Psoas muscle (tissue), 2 donors: ENCODE results near the gene IMPG2.

DNA sequence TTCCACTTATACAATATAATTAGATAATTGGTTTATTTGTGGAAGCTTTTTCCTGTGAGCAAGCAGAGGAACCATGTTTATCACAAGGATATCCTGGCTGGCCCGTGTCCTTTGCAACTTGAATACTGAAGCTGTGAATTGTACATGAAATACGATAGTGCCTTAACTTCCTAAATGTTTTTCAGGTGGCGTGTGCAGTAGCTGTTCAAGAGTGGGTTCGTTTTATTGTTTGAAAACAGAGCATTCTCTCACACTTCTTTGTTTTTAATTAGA lies 2.7 kb downstream of the ST3GAL6 start:
- PRO-cap, 2 experiments, result no peak in any of the 2 experiments

DNA sequence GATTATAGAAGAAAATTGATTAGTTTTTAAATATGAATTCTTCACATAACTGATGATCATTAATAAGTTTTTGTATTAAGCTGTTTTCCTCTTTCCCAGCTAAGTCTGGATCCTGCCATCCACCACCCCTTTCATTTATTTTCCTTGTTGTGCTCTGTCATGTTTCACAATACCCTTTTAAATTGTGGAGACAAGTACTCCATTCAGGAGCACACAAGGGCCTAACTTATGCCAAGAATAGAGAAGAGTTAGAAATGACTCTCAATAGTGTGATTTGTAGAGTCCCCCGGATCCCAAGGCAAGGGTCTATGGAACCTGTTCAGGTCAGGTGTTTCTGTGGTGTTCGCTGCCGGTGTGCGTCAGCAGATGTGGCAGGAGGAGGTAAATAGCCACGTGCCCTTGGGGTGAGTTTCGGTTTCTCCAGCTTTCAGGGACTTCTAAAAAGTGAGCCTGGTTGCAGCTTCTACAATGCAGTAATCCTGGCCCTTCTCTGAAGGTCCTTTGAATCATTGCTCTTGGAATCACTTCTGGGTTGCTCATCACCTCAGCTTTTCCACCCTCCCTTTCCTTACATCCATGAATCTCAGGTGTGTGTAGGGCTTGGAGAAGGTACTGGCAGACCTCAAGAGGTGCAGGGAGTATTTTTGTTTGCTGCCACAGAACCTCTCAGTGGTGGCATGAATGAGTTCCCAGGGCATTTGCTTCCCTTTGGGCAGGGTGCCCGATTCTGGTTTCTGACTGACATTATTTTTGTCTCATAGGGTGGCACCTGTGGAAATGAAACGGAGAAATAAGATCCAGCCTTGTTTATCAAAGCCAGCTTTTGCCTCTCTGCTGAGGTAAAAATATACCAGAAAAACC lies 7.2 kb downstream of the ST3GAL6 start:
- PRO-cap, 2 experiments, result no peak in any of the 2 experiments

GRCh38 chr3:98777212-98777644 lies 14.1 kb downstream of the ST3GAL6 start:
- PRO-cap, 2 experiments, result no peak in any of the 2 experiments

- PRO-cap, 2 experiments, result no peak in any of the 2 experiments
These were observed 43.7 kb downstream of the ST3GAL6 start for GRCh38 chr3:98806601-98807532.

DNA sequence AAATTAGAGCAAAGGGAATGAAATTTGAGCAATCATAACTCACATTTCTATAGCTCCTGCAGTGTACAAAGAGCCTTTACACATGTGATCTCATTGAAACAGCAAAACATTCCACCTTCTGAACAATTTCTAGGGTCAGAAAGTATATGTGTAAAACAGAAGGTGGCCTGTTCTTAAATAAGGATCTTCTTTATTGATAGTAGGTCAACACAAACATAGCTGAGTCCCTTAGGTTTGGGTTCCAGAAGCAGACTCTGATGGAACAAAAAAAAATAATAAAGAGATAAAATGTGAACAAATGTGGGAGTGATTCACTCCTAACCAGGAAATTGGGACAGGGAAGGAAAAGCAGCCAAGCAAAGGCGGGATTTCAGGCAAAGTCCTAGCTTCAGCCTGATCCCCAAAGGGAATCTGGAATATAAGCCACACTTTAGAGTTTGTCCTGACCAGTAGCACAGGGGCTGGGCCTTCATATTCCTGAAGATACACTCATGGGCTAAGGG lies 135.2 kb upstream of the COL8A1 start:
- PRO-cap, 2 experiments, result no peak in any of the 2 experiments

GRCh38 chr3:99651488-99652053 lies 13.2 kb downstream of the COL8A1 start:
- PRO-cap, 2 experiments, result no peak in any of the 2 experiments

DNA sequence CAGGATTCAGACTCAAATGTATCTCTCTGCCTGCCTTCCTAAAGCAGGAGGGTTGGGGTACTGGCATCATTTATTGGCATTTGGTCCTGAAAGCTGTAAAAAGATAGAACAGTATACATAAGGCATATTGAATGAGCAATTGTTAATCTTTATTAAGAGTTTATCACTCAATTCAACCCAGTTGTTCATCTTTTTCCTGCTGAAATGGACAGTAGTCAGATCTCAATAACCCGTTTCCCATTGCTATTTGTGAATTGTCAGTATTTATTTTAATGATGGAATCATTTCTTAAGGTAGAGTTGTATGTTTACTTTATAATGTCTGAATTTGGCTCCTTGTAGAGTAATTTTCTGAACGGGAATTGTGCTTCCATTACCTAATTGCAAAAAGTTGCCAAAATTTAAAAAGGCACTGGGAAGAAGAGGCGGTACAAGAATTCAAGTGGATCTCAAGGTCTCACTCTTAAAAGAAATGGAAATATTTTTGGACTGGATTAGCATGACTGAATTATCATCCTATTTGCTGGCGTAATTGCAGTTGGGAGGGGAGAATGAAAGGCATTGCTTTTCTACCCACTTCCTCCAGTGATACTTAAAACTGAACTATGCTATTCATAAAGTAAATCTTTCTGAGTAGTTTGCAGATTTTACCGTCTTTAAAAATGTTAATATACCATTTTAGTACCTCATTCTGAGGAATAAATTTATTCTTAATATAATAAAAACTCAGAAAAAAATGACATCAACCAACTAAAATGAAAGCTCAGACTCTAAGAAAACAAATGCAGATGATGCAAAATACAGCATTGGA lies 46.2 kb downstream of the COL8A1 start:
- PRO-cap, 2 experiments, result no peak in any of the 2 experiments

DNA sequence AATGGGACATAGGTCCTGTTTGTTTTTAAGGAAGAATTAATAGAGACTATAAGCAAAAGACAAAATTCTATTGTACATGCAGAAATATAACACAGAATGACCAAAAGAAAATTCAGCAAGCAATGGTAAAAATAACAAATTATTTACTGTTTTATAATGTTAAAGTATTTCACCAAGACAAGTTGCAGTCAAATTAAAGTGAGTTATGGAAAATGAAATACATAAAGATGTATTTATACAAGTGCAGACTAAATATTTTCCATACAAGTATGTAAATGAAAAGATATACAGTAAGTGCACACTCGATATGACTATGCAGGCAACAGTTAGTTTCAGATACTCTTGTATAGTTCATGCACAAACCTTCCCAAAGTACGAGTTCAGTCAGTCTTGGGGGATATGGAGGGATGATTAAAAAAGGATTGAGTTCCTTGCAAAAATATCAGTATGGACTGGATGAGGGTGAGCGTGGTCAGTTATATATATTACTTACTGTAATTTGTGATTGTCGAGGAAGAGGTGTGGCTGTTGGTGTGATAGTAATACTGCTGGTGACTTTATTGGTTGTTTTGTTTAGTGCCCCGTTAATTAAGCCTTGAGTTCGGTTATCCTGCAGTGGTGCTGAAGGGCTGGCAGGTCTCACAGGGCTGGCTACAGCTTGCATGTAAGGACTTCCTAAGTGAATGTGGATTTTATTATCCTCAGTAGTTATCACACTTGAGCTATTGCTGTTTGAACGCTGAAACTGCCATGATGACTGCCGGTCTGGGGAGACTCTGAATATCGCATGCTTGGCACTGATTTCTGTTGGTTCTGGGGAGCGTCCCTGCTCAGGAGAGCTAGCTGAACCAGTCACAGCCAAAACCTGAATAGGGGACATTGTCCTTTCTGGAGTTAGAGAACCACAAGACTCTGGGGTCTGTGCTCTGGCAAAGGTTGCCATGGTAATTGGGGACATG lies 30.4 kb downstream of the CMSS1 start:
- PRO-cap, 2 experiments, result no peak in any of the 2 experiments

GRCh38 chr3:99849579-99850376 lies 32.1 kb downstream of the CMSS1 start:
- PRO-cap, 2 experiments, result no peak in any of the 2 experiments

DNA sequence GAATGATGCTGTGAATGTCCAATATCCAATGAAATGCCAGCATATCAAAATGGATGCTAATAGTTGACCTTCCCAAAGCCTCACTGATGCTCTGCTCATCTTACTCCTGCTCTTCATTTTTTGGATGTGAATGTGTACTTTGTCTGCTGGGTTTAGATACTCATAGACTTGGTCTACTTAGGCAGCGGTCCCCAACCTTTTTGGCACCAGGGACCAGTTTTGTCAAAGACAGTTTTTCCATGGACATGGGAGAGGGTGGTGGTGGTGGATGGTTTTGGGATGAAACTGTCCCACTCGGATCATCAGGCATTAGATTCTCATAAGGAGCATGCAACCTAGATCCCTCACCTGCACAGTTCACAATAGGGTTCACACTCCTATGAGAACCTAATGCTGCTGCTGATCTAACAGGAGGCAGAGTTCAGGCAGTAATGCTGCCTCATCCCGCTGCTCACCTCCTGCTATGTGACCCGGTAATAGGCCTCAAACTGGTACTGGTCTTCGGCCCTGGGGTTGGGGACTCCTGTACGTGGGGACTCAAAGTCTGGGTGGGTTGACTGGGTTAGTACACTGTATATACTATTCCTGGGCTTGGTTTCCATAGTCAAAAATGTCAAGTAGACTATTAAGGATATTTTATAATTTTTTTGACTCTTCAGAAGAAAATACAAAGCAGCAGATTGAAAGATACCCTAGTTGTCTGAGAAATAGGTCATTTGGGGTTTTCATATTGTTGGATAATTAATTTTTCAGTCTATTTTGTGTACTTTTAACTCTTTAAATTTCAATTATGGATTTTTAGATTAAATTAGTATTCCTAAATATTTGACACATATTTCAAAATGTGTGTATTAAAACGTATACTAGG lies 45.4 kb downstream of the CMSS1 start:
- PRO-cap, 2 experiments, result no peak in any of the 2 experiments

- PRO-cap, 2 experiments, result no peak in any of the 2 experiments
These were observed 57.9 kb downstream of the CMSS1 start for GRCh38 chr3:99875544-99875939.

DNA sequence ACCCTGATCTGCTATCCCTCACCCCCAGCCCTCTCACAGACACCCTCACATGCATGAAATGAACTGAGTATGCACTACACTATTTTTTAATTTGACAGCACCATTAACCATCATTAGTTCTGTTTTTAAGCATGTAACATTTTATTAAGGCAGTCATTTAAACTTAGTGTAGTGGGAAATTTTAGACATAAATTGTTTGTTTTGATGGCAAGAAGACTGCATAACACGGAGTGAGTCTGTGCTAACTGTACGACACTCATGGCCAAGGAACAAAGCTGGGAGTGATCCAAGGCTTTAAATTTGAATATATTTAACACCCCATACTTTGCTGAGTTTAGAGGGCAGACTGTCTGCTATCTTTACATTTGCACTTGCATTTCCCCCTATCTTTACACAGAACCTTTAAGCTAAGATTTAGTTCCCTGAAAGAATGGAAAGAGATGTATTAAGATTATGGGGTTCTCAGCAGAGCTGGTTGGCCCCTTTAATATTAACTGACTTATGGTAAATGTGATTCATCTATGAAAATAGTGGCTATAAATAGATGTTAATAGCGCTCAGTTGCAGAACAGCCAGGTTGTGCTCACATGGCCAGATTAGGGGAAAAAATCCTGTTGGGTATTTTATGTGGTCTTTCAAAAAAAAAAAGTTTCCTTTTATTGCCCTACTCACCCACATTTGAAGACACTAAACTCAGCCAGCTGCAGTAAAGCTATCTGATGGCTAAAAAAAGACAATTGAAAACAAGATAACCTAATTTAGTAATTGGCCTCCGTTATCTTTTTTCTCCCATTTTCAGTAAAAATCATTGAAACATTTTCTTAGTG lies 120.7 kb downstream of the CMSS1 start:
- PRO-cap, 2 experiments, result no peak in any of the 2 experiments

DNA sequence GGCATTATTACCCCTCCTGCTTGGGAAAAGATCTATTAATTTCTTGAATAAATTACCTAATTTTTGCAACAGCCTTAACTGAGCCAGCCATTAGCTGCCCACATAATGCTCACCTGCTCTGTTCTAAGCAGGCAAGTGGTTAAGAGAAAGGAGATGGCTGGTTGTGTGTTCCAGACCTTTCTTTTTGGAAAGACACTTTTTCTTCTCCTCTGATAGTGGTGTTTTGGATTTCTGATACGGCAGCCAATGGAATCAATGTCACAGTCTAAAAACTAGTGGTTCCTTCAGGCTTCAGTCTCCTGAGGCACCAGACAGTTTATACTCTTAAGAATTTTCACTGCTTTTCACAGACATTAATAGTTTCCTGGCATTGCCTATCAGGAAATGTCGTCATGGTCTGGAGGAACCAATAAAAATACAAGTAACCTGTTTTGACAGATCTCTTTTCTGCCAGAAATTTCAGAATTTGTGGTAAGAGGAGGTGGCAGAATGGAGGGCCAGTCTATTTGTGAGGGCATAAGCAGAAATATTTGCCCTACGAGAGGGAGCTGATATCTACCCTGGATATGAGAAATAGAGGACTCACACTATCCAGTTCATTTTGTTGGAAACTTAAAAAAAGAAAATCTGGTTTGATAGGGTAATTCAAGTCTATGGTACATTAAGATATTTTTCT lies 44.9 kb downstream of the FILIP1L start:
- PRO-cap, 2 experiments, result peak in 1 of 2 experiments; most common minus-strand start position 320 of the sequence (in 1)

DNA sequence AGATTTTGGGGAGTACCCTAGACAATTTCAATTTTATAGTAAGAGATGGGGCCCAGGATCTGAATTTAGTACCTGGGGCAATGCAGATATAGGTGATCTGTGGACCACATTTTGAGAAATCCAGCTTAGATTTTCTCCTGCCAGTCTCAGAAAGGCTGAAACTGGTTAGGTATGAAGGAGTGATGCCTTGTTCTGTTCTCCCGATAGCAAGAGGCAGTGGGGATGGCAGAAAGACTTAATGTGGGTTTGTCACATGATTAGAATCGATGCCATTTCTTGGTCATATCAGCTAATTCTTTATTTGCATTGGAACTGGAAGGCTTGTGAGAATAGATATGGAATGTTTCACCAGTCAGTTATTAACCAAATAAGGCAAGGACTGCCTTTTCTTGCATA lies 33.9 kb downstream of the FILIP1L start:
- PRO-cap, 2 experiments, result no peak in any of the 2 experiments

- PRO-cap, 2 experiments, result no peak in any of the 2 experiments
These were observed 34.1 kb upstream of the TBC1D23 start for GRCh38 chr3:100226530-100227155.

DNA sequence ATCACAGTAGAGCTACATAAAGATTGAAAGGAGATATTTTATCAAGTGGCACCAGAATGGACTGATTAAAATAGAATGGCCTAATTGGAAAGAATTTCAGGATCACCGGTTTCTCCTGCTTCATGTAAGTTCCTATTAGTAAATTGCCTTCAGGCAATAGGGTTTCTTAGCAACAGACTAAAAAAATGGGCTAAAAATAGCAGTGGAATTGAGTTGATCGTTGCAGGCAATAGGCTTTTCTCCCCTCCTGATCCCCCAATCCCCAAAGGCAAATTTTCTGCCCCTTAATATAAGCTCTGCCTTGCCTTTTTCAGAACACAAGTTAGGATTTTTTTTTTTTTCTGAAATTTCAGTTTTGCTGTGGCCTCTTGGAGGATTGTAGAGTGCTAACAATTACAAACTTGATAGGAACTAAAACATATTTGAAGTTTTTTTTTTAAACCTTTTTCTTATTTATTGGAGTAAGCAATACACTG lies 1.0 kb downstream of the LNP1 start:
- PRO-cap, 2 experiments, result no peak in any of the 2 experiments

DNA sequence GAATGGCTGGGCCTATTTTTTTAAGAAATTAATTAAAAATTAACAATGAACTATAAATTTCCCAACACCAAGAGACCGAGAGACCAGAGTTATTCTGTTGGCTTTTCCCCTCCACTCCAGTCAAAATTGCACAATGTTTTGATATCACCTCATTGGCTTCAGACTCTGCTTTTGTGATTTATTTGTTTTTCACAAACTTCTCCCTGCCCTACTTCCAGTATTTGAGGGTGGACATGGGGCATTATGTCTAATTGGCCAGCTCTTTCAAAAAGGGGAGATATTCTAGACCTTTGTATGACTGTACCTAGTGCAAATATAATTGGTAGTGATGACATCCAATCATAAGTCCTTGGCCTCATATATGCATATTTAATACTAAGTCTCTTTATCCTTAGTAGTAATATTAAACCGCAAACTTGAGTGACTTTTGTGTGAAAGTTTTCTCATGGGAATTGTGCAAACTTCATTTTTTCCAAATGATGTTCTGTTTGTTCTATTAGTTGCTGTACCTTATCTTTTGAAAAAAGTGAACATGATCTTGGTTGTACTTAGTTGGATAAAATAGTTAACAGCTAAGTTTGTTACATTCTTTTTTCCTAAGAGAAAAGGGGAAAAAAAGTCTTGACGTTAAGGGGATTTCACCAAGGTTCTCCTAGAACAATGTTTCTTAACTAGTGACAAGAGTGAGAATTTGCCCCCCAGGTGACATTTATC lies 43.1 kb downstream of the TMEM45A start:
- PRO-cap, 2 experiments, result no peak in any of the 2 experiments

DNA sequence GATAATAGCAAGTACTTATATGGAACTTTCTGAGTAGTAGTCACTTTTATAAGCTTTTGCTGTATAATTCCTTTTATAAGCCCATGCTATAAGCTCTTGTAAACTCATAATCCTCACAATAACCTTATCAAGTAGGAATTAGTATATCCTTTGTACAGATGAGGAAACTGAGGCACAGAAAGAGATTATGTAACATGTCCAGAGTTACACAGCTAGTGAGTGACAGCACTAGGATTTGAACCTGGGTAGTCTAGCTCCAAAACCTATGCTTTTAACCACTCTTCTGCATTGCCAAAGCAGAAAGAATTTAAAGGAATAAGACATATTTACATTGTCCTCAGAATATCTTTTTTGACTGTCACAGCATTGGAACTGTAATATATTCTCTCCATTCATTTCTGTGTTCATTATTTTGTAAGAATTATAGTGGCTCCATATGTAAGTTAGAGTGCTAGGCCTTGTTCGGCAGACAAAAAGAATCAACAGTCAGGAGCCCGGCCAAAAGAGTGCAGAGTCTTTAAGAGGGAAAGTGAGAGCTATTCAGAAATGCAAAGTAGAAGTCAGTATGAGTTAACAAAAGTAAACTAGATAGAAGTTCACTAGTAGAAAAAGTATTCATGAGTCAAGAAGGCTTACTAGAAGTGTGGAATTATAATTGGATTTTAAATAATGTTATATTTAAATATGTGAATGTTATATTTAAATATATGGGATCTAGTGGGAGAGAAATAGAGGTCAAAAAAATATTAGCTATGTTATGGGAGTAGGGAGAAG lies 26.2 kb downstream of the TFG start:
- PRO-cap, 2 experiments, result no peak in any of the 2 experiments

DNA sequence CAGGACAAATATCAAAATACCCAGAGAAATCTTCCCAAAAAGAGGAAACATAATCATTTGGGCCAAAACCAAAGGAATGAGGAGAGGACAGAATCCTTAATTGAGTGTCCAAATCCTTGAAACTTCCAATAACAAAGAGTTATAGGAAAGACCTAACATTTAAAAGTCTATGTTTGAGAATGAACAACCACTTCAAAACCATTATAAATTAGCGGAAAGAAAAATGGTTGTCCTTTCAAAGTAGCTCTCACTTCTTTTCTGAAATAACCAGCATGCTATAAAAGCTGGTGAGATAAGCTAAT lies at the start of gene IMPG2:
TSS of gene IMPG2 (minus strand) at position 260 of the 302 bp plus-strand sequence.
- PRO-cap, 2 experiments, result no peak in any of the 2 experiments

DNA sequence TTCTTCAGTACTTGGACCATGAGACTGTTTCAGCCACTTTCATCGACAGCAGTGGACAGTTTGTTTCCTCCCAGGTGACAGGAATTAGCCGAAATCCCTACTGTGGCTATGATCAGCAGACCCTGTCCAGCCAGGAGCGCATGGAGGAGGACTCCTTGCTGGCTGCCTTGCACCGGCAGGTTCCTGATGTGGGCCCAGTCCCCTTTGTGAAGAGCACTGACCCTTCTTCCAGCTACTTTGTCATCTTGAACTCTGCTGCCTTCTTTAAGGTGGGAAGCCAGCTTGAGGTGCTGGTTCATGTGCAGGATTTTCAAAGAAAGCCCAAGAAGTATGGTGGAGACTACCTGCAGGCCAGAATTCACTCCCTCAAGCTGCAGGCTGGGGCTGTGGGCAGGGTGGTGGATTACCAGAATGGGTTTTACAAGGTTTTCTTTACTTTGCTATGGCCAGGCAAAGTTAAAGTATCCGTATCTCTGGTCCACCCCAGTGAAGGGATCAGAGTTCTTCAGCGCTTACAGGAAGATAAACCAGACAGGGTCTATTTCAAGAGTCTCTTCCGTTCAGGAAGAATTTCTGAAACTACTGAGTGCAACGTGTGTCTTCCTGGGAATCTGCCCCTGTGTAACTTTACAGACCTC lies 22.3 kb downstream of the NXPE3 start:
- PRO-cap, 2 experiments, result no peak in any of the 2 experiments